Neuron (in vitro differentiated cells): ENCODE measurements around a stretch of chr10.

DNA sequence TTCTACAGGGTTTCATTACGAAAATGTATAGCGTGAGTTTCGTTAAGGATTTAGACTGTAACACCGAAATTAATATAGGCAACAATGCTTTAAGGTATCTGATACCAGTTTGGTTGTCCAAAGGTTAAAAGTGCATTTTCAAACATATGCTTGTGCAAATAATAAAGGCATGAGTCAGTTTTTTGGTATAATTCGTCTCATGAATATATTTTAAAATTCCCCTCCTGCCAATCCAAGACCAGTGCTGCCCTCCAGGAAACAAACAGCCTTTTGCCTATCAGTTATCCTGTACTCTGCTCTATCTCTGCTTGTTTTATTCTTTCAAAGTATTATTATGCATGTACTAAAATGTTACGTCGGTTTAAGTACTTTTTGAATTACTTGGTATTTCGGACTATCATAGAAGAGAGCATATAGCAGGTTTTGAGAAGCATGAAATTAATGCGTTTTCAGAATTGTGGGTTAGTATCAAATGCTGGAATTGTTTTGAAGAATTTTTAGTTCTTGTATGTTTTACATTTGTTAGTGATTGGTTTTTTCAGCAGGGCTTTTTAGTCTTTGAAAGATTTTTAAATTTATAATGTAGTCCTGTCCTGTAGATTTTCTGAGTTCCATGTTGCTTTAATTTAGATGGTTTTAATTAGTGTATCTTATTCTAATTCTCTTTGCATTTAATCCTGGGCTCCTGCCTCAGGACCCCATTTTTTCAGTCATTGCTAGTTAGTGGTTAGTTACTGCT, 2.2 kb downstream of the LCOR start:
- PRO-cap, result bidirectional peak, plus-strand start at position 261 of the sequence, minus-strand start at position 276 of the sequence

DNA sequence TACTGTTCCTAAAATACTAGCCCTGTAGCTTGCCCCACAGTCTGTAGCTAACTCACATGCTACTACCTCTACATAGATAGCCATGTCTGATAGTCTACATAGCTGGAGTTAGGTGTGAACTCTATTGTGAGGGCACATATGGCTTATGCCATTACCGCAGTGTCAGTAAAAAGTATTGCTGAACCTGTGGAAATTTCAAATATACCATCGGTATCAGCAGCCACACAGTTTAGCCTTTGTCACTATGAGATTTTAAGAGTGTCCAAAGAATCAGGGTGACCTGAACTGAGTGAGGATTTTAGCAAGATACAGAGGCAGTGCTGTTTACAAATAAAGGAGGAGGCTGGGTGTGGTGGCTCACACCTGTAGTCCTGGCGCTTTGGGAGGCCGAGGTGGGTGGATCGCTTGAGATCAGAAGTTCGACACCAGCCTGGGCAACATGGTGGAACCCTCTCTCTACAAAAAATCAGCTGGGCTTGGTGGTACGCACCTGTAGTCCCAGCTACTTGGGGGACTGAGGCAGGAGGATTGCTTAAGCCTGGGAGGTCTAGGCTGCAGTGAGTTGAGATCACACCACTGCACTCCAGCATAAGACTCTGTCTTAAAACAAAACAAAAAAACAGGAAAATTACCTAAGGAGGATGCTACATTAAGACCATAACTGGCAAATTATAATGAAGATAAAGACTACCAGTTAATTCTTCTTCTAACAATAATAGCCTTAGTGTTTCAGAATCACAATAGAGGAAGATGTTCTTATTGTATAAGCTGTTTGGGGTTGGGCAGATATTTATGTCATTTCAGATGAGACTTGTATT, 40.2 kb downstream of the LCOR start:
- PRO-cap, result no peak

DNA sequence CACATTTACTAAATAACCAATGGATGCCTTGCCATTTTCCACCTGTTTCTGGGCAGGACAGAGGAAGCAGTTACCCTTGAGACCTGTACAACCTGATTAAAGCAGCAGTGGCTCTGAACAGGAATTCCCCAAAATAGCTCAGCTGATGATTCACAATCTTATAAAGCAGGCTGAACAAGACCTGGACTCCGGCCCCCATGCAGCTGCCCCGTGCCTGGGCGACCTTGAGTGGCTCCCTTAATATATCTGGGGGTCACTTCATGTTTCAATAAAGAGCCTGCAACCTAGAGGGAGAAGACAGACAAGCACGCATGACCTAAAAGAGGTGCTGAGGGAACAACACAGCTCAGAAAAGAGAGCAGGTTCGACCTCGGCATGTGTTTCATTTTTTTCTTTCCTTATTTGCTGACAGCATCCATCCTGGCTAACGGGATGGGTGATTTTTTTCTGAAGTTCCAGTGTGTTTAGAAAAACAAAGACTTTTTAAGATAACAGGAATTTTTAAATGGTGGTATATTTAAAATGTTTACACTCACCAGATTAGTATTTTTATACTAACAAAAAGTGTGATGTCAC, 161.6 kb downstream of the SLIT1 start:
- PRO-cap, result no peak

DNA sequence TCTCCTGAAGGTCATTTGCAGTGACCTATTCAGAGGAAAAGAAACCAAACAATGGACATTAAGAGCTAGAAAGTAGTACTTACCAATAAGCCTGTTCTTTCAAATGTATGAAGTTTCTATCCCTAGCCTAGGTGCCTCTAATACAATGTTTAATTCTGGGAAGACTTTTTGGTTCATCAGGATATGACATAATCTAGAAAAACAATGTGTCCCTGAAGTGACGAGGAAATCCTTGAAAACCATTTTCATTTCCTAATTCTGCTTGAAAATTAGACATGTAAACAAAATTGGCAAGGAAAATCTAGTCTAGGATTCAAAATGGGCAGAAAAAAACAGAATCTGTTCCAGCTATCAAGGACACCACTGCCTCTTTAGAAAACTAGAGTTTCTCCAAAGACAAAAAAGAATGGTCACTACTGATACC, 36.0 kb downstream of the ARHGAP19 start:
- PRO-cap, result no peak

DNA sequence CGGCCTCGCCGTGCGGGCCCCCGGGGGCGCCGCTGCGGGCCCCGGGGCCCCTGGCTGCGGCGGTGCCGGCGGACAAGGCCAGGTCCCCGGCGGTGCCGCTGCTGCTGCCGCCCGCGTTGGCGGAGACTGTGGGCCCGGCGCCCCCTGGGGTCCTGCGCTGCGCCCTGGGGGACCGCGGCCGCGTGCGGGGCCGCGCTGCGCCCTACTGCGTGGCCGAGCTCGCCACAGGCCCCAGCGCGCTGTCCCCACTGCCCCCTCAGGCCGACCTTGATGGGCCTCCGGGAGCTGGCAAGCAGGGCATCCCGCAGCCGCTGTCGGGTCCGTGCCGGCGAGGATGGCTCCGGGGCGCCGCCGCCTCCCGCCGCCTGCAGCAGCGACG, 550 bp downstream of the FRAT1 start:
- PRO-cap, result no peak

- PRO-cap, result no peak
Measured at GRCh38 chr10:97327585-97328440, 6.7 kb downstream of the FRAT2 start.

GRCh38 chr10:97331690-97332901, 2.4 kb downstream of the FRAT2 start:
- PRO-cap, result no peak

DNA sequence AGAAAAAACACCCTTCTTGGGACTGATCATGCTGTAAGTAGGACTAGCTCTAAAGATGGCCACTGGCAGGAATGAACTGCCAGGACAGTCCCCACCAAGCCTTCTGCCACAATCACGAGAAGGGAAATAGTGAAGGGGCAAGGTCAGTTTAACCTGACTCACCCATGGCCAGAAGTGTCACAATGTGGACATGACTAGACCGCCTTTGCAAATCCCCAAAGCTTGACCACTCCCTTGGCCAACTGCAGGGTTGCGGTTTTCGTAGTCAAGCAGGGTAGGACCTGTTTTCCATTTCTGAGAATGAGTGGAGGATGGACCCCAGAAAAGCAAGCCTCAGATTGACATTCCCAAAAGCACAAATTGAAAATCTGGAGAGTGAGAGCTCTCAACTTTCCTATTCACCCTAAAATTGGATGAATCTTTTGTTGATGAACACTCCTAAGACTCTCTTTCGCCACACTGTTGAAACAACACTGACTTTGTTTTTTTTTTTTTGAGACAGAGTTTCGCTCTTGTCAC, 19.5 kb upstream of the FRAT2 start:
- PRO-cap, result no peak

DNA sequence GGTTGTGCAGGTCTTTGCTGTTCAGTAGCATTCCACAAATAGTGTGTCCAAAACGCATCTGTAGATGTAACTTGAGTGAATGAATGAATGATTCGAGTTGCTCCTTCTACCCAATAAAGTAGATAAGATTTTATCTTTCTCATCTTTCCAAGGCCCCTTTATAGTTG, 1.2 kb downstream of the PGAM1 start:
- PRO-cap, result no peak

GRCh38 chr10:97453172-97453683, 7.3 kb downstream of the ZDHHC16 start:
- PRO-cap, result no peak

DNA sequence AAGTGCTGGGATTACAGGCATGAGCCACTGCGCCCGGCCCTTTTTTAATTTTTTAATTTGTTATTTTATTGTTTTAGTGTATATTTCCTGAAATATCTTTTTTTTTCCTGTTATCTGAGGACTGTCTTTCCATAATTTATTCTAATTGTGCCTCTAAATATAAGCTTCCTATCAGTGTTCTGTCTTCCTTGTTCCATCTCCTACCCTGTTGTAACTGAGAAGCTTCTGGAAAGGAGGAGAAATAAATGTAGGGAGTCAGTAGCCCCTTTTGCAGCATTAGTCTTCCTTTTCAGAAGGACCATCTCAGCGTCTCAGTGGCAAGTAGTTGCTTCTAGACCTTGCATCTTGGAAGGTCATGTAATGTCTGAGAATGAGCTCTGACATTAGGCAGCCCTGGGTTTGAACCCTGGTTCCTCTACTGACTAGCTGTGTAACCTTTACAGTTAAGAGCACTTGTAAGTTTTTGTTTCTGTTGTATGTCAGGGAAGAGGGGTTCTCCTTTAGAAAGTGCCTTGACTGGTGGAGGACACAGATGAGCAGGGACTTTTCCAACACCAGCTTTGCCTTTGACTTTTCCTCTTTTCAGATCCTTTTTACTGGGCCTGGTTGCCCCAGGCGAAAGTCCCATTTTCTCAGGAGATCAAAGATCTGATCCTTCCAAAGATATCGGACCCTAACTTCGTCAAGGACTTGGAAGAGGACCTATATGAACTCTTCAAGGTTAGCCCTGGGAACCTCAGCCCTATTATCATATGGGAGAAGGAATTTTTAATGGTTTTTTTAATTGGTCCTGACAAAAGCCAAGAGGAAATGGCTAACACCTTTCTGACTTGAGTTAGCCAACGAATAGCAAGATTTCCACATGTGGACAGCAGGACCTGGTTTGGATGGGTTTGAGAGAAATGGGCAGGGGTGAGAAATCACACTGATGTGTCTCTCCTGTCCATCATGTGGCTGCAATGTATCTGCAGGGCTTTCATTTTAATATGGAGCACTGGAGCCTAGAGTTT, 20.9 kb downstream of the AVPI1 start:
- PRO-cap, result no peak

DNA sequence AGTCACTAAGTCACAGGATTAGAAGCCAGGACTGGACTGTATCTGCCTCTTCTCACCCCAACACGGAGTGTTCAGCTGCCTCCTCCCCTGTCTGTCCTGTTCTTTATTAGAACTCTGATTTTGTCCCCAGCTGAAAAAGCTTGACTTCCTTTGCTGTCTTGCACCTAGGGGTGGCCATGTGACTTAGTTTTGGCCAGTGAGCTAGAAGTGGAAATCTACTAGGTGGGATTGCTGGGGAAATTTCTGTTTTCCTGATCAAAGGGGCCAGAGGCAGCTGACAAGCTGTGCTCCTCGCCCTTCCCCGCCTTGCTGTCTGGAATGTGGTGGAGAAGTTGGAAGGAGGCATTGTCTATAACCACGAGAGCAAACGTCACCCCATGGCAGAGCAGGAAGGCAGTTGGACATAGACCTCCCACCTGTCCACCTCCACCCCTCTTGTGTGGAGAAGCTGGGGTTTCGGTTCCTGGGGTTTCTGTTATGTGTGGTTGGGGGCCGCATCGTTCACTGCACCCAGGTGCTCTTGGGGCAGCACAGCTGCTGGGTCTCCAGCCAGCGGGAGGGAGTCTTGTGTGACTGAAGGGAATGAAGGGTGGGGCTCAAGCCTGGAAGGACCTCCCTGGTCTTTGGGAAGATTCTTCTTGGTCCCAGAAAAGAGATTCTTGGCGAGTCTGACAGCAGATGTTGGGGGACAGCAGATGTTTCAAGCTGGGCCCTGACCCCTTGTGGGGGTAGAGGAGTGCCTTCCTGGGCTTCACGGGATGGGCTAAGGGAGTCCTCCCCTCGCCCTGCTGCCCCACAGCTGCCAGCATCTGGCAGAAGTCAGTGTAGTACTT, 7.2 kb downstream of the SFRP5 start:
- PRO-cap, result no peak

DNA sequence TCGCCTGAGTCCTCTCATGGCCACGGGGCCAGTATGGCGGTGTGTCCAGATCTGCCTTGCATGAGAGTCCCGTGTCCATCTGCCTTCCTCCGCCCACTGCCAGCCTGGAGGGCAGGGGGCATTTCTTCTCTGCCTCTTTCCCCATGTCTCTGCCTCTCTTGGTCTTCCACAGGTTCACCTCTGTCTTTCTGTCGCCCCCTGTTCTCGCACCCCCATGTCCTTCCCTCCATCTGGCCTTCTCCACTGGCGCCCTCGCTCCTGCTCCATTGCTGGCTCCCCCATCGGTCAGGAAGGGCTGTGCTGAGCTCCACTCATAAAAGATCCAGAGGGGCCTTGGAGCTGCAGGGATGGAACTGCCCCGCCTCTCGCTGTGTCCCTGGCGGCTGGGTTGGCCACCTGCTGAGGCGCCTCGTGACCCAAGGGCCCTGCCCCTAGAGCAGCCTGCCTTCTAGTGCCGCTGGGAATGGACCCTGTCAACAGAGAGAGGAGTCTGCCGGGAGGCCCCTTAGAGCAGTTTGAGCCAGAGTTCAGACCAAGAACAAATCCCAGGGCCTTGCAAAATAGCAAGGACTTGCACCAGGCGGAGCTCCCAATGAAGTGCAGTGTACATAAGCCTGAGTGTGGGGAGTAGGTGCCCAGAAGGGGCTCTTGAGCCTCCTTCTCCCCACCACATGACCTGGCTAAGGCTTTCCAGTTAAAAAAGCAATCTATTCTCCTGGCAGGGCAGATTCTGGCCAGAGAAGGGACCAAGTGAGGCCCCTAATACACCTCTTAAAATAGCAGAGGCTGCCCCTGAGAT, 42.0 kb downstream of the GOLGA7B start:
- PRO-cap, result no peak

DNA sequence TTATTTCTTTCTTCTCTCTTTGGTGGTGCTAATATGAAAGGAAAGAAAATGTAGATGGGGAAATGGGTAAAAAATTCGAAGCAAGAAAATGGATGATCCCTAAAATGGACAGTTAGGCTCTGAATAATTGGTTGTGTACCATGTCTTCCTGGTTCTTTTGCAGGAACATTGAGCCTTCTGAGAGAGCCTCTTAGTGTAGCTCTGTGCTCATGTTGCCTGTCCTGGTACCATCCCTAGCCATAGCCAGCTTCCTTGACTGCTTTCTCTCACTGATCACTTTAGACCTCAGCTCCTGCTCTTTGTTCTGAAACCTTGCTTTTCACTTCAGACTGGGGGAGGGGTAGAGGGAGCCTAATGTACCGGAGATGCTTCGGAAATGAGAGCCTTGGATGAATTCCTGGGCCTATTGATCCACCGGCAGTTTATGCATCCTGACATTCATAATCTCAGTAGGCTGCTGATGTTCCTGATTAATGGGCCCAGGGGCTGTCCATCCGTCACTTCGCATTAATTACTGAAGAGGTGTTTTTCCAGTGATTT, 38.7 kb downstream of the R3HCC1L start:
- PRO-cap, result unidirectional peak, minus-strand start at position 241 of the sequence

GRCh38 chr10:98300631-98300912, 32.6 kb upstream of the LOXL4 start:
- PRO-cap, result no peak

DNA sequence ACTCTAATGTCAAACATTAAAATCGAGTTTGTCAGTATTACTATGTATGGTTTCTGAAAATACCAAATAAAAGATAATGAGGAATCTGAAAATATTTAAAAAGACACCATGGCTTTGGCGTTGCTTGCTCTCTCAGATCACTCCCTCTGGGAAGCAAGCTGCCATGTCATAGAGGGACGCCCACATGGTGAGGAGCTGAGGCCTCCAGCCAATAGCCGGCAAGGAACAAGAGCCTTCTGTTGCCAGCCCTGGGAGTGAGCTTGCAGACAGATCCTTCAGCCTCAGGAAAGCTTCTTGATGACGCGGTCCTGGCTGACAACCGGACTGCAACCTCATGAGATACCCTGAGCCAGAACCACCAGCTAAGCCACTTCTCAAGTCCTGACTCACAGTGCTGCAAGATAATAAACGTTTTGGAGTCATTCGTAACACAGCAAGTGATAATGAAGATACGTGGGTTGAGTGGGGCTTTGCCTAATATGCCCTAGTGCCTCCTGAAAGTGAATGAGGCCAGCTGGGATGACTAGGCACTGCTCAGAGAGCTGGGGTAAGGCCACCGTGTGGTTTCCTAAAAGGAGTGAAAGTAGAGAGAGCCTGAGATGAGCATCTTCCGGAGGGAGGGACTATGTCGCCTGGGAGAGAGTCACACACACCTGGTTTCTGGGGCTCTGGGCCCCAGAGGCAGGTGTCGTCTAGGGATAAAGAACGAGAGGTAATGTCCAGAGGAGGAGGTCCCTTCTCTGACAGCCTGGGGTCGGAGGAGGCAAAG, 53.8 kb downstream of the PYROXD2 start:
- PRO-cap, result no peak

GRCh38 chr10:98391015-98391426, 24.0 kb downstream of the PYROXD2 start:
- PRO-cap, result no peak

DNA sequence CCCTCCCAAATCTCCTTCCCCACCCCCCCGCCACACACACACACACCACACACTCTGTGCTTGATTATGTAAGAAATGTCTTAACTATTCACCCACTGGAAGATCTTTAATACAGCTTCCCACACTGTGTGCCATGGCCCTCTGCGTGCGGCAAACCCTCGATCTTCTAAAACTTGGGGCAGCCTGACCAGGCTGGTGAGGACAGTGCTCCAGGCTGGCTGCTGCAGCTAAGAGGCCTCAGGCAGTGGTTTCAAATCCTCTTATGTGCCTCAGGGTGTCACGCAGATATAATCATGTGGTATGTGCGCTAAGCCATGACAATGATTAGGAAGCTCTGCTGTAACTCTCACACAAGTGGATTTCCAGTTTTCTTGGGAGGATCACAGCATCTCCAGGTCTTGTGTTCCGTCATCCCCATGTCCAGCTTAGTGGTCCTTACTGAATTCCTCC, 2.5 kb downstream of the HPS1 start:
- PRO-cap, result no peak

DNA sequence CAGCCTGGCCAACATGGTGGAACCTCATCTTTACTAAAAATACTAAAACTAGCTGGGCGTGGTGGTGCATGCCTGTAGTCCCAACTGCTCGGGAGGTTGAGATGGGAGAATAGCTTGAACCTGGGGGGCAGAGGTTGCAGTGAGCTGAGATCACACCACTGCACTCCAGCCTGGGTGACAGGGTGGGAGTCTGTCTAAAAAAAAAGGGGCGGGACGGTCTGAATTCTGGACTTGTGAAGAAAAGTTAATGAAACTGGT, 29.8 kb upstream of the HPS1 start:
- PRO-cap, result no peak

DNA sequence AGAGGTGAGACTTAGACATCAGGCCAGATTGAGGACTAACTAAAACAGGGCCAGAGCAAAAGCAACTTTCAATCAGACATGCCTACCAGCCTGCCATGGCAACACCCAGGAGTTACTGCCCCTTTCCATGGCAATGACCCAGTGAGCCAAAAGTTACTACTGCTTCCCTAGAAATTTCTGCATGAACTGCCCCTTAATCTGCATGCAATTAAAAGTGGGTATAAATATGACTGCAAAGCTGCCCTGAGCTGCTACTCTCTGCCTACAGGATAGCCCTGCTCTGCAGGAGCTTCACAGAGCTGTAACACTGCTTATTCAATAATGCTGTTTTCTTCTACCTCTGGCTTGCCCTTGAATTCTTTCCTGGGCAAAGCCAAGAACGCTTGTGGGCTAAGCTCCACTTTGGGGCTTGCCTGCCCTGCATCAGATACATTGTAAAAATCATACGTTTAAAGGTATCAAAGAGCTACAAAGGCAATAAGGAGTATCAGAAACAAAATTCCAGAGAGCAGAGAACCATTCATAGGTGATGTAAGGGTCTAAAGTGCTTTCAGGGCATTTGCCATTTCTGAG, 24.9 kb upstream of the CNNM1 start:
- PRO-cap, result no peak